AG04450 (cell line): ENCODE measurements around a stretch of chr7.

DNA sequence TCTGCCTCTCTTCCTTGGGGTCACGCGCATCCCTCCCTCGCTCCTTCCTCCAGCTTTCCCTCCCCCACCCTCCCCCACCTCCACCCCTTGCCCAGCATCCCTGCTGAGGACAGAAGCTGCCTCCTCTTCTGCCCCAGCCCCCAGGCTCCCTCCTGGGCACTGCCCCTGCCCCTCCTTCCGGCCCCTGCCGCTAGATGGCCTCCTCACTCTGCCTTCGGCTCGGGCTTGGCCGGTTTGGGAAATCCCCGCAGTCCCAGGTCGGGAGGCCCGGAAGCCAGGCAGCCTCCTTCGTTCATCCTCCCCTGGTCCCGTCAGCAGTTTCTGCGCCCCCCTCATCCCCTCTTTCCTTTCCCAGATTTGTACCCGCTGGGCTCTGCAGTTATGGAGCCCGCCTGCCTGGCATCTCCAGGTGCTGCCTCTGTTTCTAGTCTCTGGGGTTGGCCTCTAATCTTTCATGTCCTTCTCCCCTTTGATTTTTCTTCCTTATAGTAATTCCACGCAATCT lies 3.0 kb upstream of the SHH start:
- CAGE, long polyA plus RNA: no peak
- RRBS: 3% methylated on average over 8 of the region's 17 CpGs

DNA sequence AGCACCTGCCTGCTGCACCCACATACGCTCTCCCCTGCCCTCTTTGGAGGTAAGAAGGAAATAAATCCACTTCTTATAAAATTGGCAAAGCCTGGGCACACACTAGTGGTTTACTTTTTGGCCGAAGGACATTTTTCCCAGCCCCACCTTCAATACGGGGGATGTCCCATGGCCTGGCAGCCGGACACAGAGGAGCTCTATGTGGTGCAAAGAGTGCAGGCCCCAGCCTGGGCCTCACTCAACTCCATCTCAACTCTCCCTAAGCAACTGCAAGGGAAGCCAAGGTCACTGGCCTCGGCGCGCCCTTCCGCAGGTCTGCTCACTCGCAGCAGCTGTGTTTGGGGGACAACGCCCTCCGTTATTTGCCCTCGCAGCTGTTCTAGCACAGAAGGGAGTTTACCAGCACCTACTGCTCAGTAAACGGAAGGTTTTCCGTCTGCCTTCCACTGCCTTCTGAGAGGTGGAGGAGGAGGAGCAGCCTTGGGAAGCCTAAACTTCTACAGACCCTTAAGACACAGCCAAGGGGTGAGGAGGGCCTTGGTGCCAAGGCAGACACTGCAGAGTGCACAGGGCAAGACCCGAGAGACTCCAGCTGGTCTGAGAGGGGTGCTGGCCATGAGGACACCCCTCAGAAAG lies 77.9 kb upstream of the SHH start:
- CAGE, long polyA plus RNA: no peak
- RRBS: no CpG with 5 or more reads among the region's 15 CpGs

DNA sequence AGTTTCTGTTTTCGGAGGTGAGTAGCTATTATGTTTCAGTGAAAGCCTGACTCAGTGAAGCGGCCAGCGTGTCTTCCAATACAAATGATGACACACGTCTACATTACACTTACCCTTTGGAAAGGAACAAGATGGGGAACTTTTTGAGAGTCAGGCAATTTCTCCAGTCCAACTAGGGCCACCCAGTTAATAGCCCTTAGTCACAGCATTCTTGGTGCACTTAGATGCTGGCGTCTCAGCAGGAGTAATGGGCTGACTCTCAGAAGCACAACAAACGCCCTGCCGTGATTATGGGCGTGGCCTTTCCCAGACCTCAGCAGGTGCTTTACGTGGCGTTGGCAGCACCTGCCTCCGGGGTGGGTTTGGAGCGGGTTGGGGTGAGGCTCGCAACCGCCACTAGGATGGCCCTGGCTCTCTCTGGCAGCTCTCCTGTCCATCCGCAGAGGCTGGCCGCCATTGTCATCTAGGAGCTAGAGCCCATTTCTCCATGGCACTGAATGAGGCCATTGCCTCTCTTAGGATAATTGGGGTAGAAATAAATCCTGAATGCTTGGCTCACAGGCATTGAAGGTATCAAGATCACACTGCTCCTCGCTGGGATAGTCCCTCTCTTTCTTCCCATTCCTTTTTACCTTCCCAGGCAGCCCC lies 147.7 kb upstream of the SHH start:
- CAGE, long polyA plus RNA: no peak
- RRBS: no CpG with 5 or more reads among the region's 17 CpGs

- CAGE, long polyA plus RNA: no peak
- RRBS: no CpG with 5 or more reads among the region's 4 CpGs
Observed at GRCh38 chr7:156650719-156651110, 10.1 kb downstream of the RNF32 start.

DNA sequence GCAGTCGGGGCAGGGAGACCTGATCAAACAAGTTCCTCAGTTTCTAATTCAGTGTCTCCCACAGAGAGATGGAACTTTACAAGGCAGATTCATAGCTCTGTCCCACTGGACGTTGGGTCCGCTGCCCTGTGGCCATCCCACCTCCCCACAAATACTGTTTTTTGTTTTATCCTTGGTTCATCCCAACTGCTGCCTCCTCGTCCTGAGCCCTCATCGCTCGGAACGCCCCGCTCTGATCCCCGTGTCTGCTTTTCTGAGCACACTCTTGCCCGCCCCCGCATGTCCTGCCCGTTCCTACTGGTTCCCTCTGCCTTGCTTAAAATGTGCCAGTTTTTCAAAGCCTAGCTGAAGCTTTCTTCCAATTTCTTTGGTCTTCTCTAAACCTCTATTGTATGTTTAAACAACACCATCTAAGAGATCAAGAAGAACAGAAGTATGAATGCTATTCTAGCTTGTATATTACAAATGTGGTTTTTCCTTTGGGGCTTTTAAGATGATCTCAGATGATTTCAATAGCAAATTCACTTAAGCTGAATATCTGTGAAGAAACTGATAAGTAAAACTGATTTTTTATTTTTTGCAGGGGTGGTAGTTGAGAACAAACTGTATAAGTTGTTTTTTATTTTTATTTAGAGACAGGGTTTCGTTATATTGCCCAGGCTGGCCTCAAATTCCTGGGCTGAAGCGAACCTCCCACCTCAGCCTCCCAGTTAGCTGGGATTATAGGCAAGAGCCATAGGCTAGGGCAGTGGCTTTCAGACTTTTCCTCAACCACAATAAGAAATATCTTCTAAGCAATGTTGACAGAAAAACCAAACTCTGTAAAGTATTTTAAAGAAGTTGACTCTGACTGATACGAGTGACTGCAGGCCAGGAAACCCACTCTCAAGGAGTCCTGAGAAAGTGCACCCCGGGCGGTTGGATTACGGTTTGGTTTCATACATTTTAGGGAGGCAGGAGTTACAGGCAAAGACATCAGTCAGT lies 19.6 kb downstream of the RNF32 start:
- CAGE, long polyA plus RNA: no peak
- RRBS: no CpG with 5 or more reads among the region's 18 CpGs

DNA sequence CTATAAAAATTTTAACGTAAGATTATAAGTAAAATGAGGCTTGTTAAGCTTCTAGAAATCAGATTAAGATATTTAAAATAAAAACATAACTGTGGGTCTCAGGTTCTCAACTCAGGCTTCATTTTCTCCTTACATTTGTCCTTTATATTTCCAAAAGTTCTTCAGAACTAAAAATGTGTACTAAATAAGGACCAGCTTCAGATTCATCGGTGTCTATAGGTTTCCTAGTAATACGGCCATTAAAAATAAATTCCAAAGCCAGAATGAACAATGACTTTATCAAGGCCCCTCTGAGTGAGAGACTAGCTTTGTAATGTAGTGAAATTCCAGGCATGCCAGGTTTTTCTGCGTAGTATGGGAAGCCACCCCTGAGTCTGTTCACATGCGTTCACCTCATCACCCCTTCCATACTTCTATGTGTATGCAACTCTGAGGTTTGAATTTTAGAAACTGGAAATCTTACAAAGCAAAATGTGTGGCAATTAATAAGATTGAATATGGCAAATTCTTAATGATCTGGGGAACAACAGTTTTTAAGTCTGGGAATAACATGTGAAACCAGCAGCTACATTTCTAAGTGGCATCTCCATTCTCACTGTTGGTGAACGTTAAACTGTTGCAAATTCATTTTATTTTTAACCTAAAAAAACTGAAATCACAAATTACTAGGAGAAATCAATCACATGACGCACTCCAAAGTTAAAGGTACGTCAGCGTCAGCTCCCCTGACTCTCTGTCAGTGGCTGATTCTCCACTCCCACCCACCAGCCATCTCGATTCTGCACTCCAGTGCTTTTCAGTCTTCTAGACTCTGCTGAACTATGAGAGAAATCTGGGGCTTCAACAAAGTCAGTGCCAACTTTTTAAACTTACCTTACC lies 24.6 kb downstream of the RNF32 start:
- CAGE, long polyA plus RNA: no peak
- RRBS: no CpG with 5 or more reads among the region's 10 CpGs

DNA sequence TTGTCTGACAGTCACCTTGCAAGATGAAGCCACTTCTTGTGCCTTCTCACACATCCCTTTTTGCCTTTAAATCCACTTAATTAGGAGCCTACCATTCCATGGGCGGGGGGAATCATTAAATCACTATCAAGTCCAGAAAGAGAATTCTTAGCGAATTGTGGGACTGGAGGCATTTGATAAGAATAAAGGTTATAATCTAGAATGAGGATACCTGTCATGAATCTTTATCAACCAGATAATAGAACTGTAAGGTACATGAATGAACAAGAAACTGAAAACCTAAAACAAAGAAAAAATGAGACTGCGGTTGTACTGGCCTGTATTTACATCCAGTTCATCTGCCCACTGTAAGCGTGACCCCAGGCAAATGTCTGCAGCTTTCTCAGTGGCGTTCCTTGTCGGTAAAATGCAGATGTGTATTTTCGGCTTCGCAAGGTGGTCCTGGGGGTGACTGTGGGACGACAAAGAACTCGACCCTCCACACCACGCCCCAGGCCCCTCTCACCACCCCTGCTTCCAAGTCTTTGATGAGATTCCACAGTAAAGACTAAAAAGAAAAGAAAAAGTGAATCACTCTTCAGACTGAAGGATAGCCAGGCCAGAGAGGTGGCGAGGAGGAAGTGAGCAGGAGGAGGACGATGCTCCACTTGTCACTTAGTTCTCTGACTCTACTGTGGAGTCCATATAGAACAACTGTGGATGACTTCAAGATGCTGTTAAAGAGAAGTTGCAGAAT lies 38.4 kb downstream of the RNF32 start:
- CAGE, long polyA plus RNA: no peak
- RRBS: no CpG with 5 or more reads among the region's 13 CpGs

DNA sequence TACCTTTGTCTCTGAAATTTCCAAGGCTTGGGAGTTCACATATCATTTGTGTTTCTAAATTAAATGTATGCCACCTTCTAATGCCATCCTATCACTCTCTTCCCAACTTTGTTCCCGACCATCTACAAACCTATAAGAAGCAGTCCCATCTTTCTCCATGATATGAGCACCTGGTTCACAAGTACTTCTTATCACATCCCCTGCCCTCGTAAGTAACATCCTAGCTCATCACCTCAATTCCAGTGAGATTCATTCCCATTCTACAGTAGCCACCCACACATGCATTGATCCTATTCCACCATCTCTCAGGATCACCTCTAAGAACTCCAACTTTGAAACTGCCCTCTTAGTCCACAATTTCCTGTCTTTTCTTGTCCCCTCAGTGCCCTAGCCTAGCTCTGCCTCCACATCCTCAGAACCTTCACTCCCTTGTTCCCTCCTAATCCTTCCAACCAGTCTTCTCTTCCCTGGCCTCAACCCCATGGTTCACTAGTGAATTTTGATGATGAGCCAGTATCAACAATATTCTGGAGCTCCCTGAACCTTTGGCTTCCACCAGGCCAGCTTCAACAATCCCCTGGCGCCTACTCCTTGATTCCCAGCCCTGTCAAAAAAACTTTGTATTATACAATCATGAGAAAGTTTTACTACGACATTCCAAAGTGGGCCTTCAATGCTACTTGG lies 116.6 kb downstream of the LMBR1 start:
- CAGE, long polyA plus RNA: no peak
- RRBS: no CpG with 5 or more reads among the region's 4 CpGs

- CAGE, long polyA plus RNA: no peak
- RRBS: 26% methylated on average over 5 of the region's 38 CpGs
Observed at GRCh38 chr7:156942518-156943152, 6.9 kb upstream of the NOM1 start.

DNA sequence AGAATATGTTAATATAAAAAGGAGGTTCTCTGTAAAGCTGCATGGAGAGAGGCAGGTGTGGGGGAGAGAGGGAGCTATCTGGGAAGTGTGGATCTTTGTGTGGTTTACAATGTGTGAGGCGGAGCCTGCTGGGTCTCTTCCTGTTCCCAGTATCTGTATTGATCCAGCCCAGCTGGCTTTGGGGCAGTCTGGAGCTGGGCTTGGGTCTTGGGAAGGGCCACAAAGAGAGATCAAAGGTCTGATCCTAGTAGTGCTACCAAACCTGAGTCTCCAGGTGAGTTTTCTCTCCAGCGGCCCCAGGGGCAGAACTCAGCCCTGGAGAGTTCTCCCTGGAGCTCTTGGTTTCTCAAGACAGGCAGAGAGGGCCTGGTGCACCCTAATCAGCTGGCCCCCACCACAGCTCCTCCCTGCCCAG lies 3.5 kb upstream of the MNX1 start:
- CAGE, long polyA plus RNA: no peak
- RRBS: no CpG with 5 or more reads among the region's 2 CpGs

DNA sequence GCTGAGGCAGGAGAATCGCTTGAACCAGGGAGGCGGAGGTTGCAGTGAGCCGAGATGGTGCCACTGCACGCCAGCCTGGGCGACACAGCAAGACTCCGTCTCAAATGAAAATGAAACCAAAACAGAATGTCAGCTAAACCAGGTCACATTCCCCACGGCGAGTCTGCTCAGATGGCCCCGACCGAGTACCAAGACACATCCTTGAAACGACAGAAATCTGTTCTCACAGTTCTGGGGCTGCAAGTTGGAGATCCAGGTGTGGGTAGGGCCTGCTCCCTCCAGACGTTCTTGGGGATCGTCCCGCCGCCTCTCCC lies 28.9 kb upstream of the MNX1 start:
- CAGE, long polyA plus RNA: no peak
- RRBS: no CpG with 5 or more reads among the region's 15 CpGs

GRCh38 chr7:157183349-157184233 lies 44.9 kb downstream of the UBE3C start:
- CAGE, long polyA plus RNA: no peak
- RRBS: no CpG with 5 or more reads among the region's 24 CpGs

DNA sequence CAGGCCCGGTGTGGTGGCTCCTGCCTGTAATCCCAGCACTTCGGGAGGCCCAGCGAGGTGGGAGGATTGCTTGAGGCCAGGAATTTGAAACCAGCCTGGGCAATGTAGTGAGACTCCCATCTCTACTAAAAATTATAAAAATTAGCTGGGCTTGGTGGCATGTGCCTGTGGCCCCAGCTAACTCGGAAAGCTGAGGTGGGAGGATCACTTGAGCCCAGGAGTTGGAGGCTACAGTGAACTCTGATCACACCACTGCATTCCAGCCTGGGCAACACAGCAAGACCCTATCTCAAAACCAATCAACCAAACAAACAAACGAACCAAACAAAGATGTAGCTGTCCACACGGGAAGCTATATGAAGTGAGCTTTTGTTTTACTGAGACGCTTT lies 51.0 kb upstream of the DNAJB6 start:
- CAGE, long polyA plus RNA: no peak
- RRBS: no CpG with 5 or more reads among the region's 7 CpGs

DNA sequence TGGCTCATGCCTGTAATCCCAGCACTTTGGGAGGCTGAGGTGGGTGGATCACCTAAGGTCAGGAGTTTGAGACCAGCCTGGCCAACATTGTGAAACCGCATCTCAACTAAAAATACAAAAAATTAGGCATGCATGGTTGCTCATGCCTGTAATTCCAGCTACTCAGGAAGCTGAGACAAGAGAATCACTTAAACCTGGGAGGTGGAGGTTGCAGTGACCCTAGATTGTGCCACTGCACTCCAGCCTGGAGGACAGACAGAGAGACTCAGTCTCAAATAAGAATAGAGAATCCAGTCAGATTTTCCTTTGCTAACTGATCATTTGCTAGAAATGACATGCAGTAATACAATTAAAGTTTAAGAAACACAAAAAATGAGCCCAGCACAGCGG lies 2.5 kb upstream of the DNAJB6 start:
- CAGE, long polyA plus RNA: no peak
- RRBS: no CpG with 5 or more reads among the region's 2 CpGs

- CAGE, long polyA plus RNA: no peak
- RRBS: 6% methylated on average over 8 of the region's 18 CpGs
Observed at GRCh38 chr7:157432508-157432967, 95.7 kb downstream of the DNAJB6 start.

DNA sequence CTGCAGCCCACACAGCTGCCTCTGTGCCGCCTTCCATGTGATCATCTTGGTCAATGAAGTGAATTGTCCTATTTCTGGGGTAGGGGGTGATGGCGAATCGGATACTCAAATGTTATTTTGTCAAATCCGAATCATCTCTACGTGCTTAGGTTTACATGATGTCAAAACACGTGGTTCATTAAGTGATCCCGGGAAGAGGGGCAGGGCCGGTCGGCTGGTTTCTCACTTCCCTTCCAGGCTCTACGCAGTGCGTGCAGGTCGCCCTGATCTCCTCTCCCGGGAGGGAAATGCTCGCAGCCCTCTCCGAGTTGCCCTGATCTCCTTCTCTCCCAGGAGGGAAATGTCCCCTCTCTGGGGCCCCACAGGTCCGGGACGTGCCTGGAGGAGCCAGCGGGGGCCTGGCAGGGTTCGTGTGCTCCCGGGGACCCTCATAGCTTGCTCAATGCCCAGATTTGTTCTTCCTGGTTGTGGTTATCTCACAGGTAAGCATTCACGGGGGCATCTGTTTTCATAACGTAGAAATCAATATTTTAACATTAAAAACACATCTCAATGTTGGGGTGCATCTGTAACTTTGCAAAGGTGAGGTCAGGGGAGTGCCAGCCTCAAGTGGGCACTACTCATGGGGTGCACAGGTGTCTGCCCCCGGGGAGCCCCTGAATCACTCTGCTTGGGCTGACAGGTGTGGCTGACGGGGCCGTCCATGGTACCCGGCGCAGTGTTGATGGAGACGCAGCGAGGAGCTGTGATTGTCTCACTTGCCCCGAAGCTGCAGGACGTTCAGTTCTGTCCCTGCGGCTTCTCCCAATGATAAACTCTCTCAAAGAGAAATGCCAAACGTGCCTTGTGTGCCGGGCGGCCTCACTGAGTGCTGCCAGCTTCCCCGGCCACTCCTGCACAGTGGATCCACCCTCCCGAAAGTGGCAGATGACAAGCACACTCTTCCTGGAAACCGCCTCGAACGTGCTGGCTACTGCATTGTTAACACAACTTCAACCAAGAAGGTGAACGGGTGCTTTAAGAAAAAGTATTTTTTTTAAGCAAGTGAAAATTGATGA lies 203.0 kb downstream of the DNAJB6 start:
- CAGE, long polyA plus RNA: no peak
- RRBS: 57% methylated on average over 12 of the region's 41 CpGs

DNA sequence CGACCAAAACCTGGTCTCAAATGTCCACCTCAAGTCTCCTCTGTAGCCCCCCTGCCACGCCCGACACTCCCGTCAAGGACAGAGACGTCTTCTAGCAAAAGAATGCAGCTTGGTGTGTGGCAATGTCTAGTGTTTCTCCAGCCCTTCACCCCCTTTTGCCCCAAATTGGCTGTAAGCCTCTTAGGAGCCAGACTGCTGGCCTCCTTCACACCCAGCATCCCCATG lies 305.1 kb downstream of the DNAJB6 start:
- CAGE, long polyA plus RNA: no peak
- RRBS: no CpG with 5 or more reads among the region's 5 CpGs

- CAGE, long polyA plus RNA: no peak
- RRBS: no CpG with 5 or more reads among the region's 55 CpGs
Observed at GRCh38 chr7:158164091-158164678, 423.4 kb downstream of the PTPRN2 start.

DNA sequence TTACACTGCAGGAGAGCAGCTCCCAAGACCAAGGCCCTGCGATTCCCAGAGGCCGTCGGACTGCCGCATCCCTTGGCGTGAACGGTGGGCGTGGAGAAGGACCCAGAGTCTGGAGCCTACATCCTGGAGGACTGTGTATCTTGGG lies 2.9 kb upstream of the PTPRN2 start:
- CAGE, long polyA plus RNA: no peak
- RRBS: no CpG with 5 or more reads among the region's 7 CpGs

DNA sequence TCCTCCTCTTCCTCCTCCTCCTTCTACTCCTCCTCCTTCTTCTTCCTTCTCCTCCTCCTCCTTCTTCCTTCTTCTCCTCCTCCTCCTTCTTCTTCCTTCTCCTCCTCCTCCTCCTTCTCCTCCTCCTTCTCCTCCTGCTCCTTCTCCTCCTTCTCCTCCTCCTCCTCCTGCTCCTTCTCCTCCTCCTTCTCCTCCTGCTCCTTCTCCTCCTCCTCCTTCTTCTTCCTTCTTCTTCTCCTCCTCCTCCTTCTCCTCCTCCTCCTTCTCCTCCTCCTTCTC lies 13.0 kb upstream of the NCAPG2 start:
- CAGE, long polyA plus RNA: no peak